Vein endothelial cell (primary cell): ENCODE data around the genes GNG12, DIRAS3, RPE65 and SRSF11.

- CAGE, long polyA plus RNA, result no peak
Measured at GRCh38 chr1:67682543-67682920, 2.5 kb upstream of the GADD45A start.

DNA sequence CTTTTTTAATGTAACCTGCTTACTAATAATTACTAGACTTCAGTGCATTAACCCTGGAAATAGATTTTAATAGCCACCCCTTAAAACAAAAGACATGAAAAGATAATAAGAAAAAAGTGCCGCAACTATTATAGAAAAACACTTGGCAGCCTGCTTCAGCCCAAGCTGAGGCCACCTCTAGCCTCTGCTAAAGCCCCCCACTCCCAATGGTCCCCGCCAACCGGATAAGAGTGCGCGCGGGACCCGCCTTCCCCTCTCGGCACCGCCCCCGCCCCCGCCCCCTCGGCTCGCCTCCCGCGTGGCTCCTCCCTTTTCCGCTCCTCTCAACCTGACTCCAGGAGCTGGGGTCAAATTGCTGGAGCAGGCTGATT is 283 bp upstream of the GADD45A start:
- CAGE, long polyA plus RNA, result no peak

GRCh38 chr1:67700485-67701454 is 15.8 kb downstream of the GADD45A start:
- CAGE, long polyA plus RNA, result no peak

- CAGE, long polyA plus RNA, result no peak
Measured at GRCh38 chr1:67706205-67706697, 21.2 kb downstream of the GADD45A start.

- CAGE, long polyA plus RNA, result no peak
Measured at GRCh38 chr1:67759891-67760607, 73.2 kb downstream of the GNG12 start.

GRCh38 chr1:67793457-67793743 is 39.9 kb downstream of the GNG12 start:
- CAGE, long polyA plus RNA, result no peak

- CAGE, long polyA plus RNA, result no peak
Measured at GRCh38 chr1:67831748-67832680, 1.3 kb downstream of the GNG12 start.

- CAGE, long polyA plus RNA, result start-site peak on the minus strand at chr1:67833364-67833470, 8,837 and 5,895 reads in 2 replicates
Measured at GRCh38 chr1:67832996-67834078, at the start of gene GNG12. Gene GNG12, minus strand, starts transcription at chr1:67833467.

GRCh38 chr1:68049773-68050901 is at the start of gene DIRAS3:
Gene DIRAS3, minus strand, starts transcription at chr1:68050627.
- CAGE, long polyA plus RNA, result no peak

GRCh38 chr1:68140819-68142154 is 90.9 kb upstream of the DIRAS3 start:
- CAGE, long polyA plus RNA, result no peak

- CAGE, long polyA plus RNA, result no peak
Measured at GRCh38 chr1:68174084-68174710, 58.1 kb downstream of the WLS start.

DNA sequence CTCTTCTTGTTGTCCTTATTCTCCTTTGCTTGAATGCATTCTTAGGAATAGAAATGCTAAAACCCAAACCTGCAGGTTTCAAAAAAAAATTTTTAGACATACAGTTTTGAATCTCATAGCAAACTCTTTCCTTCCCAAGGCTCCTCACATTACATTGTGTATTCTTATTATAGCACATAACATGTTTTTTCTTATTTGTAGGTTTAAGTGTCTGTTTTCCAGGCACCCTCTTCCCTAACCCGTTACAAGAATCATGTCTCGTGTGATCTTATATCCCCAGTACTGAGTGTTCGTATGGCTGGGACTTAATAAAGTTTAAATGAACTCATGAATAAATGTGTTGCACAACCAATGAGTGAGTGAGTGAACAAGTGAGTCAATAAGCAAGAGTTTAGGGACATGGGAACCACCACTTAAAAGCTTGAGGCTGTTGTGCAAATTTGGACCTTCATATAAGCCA is 41.0 kb downstream of the WLS start:
- CAGE, long polyA plus RNA, result no peak

DNA sequence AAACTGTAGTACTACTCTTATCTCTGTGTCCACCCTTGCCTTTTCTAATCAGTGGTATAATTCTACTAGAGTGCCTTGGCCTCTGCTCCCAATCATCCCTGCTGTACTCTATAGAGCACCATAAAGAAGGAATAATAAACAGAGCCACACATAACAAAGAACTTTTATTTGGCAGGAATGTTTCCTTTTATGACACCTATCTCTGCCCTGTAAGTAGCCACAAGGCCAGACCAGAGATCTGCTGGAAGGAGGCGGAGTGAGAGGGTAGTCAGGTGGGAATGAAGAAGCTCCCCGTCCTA is 32.8 kb downstream of the WLS start:
- CAGE, long polyA plus RNA, result no peak

DNA sequence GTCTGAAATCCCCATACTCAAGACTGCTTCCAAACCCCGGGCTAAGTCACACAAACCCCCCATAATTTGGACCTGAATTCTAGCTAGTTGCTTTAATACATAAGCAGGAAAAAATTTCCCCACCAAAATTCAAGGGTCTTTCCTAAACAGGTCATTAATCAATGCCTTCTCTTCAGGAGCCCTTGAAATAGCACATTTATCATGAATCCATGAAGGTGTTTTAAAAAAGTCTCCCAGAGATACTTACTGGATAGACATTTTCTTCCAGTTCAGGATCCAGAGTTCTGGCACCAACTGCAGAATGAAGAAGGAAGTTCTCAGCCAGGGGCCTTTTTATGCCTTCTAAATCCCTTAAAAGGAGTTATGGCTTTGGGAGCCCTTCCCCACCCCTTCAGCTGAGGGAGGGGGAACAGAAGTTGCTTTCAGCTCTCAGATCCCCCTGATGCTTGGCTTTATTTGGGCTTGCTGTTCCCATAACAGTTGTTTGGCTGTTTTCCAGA is at the start of gene RPE65:
TSS of gene RPE65 (minus strand) at position 307 of the 500 bp plus-strand sequence.
- CAGE, long polyA plus RNA, result no peak

GRCh38 chr1:70221186-70222435 is at the start of gene SRSF11:
Gene SRSF11, plus strand, starts transcription at chr1:70221380.
- CAGE, long polyA plus RNA, result no peak

GRCh38 chr1:70235463-70235752 is 14.2 kb downstream of the SRSF11 start:
- CAGE, long polyA plus RNA, result no peak

GRCh38 chr1:70353612-70354588 is 622 bp downstream of the ANKRD13C start:
- CAGE, long polyA plus RNA, result no peak

GRCh38 chr1:70706103-70707185 is 295.4 kb downstream of the CTH start:
- CAGE, long polyA plus RNA, result no peak

GRCh38 chr1:71052972-71054133 is 5.7 kb upstream of the PTGER3 start:
- CAGE, long polyA plus RNA, result no peak

DNA sequence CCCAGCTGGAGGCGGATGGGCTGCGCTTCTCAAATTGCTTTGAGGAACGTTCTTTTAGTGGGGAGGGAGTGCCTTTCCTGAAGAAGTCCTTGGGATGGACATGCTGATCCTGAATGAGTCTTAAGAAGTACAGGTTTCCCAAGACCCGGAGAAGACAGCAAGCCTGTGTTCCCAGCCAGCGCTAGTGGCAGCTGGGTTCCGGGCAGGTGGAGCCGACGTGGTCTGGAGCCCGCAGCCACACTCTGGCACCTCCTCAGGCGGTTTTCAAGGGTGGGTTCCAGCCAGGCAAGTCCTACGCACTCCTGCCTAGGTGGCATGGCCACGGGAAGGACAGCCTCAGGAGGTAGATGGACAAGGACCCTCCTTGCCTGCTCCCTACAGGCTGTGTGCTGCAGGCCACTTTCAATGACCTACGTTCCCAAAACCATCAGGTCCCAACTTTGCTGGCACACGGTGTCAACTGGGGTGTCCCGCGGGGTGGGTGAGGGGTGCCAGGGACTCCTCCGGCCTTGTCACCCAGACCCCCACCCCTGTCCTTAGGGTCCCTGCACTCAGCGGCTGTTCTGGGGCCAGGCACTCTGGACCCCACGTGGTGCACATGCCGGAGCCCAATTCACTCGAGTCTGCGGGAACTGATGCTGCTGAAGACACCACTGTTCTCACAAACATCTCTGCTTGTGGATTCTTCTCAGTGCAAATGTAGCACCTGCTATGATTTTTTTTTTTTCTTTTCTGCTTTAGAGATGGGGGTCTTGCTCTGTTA is 6.7 kb upstream of the PTGER3 start:
- CAGE, long polyA plus RNA, result no peak